ENCODE measurements around the gene PGR.

DNA sequence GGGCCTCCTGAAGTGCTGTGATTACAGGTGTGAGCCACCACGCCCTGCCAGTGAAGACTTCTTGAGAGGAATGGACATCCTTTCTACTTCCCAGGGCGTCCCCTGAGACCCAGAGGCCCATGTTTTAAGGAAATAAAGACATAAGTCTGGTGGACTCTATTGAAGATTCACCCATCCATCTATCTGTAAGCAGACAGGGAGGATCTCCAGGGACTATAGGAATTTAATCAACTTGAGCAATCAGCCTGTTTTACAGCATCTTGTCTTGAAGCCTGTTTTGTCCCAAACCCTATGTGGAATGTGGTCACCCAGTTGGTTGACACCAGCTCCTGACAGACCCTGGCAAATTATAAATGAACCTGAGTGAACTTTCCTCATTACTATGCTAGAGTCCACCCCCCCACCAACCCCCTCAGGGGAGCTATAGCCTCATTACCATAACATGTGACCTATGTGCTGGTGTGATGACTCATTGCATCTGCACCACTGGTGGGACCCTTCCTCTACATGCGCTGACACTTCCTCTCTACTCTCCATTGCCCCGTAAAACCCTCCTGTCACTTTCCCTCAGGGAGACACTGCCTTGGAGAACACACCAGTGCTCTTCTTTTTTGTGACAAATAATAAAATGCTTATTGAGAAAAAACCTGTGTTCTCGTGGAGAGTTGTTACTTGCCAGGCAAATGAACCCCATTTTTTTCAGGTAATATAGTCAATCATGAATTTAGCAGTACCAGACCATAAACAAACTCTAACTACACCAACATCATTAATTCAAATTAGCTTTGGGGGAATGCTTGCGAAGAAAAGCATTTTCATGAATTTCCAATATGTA is 104.9 kb upstream of the SESN3 start:
- PRO-cap: no peak

DNA sequence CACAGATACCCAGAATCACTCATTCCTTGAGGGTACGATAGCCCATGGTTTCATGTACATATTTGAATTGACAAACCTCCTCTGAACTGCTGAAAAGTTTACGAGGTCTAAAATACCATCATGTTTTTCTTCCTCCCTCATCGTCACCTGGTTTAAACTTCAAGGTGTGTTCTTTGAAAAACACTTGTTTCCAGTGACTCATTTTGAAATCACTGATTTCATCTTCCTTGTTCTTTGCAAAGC is 100.8 kb downstream of the FAM76B start:
- PRO-cap: no peak

GRCh38 chr11:95790624-95791412 is 520 bp downstream of the CEP57 start:
- PRO-cap: bidirectional peak, plus-strand start at chr11:95791130, minus-strand start at chr11:95790942

DNA sequence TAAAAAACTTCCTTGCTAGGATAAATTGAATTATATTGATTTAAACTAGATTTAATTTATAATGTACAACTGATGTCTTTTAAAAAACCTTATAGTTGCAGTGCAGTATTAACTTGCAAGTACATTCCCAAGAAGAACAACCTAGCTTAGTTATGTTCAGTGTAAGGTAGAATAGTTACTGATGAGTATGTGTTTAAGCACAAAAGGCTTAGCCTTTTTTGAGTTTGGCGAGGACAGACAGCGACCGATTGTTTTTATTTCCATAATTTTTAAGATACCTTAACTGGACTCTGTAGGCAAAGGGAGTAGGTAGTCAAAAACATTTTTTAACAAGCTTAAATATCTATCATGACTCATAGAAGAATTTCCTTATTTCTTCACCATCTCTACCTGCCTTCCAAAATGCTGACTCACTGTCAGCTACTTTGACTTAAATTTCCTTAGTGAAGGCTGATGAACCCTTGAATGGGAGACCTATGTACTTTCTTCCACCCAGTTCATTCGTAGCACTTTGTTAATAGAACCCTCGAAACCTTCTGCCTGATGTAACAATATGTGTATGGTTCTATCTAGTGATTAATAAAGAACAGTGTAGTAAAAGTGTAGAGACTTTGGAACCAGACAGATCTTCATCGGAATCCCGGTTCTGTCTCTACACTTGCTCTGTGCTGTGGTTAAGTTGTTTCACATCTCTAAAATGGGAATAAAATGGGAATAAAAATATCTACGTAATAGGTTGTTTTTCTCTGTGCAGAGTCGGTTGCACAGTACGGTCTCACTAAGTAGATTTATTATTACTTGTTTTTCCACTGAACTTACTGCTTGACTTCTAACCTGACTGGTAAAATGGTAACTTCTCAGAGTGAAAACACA is 1.1 kb upstream of the MTMR2 start:
- PRO-cap: no peak

DNA sequence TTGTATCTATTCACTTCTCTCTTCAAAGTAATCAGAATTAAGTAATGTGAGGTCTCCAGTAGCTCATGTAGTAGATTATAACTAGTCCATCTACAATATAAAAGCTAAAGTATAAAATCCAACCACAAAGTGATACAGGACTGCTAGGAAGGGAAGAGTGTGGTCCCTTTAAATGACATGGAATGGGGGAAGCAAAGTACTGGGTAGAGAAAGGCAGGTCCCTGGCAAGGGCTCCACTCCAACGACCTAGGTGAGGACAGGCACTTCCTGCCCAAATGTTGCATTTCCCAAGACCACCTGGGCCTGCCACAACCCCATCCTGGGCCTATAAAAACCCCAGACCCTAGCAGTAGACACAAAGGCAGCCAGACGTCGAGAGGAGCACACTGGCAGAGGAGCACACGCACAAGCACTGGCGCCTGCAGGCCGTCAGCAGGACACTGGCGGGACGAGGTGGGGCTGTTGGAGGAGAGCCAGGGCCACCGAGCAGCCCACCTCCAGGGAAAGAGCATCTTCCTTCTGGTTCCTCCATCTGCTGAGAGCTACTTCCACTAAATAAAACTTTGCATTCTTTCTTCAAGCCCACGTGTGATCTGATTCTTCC is 89.5 kb upstream of the MTMR2 start:
- PRO-cap: no peak

DNA sequence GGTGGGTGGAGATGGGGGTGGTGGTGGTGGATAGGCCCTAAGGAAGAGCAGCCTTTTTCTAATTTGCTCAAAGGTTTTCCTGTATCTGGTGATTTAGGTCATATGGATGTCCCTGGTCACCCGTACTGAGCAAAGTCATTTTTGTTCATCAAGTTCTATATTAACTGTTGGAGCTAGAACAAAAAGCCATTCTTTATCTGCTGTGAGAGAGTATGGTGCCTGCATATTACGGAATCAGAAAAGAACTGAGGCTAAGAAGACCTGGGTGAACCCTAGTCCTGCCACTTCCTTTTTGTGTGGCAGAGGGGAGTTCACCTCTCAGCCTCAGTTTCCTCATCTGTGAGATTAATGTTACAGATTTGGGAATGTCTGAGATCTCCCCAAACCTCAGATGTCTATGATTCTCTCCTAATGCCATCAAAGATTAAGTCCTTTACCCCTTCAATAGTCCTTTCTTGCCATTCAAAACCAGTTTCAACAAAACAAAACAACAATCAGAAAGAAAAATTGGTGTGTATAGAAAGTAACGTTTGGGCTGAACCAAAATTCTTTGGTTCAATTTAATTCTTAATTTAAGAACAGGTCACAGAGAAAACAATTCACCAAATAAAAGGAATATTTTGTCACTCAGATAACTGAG is 121.3 kb upstream of the MTMR2 start:
- PRO-cap: no peak

DNA sequence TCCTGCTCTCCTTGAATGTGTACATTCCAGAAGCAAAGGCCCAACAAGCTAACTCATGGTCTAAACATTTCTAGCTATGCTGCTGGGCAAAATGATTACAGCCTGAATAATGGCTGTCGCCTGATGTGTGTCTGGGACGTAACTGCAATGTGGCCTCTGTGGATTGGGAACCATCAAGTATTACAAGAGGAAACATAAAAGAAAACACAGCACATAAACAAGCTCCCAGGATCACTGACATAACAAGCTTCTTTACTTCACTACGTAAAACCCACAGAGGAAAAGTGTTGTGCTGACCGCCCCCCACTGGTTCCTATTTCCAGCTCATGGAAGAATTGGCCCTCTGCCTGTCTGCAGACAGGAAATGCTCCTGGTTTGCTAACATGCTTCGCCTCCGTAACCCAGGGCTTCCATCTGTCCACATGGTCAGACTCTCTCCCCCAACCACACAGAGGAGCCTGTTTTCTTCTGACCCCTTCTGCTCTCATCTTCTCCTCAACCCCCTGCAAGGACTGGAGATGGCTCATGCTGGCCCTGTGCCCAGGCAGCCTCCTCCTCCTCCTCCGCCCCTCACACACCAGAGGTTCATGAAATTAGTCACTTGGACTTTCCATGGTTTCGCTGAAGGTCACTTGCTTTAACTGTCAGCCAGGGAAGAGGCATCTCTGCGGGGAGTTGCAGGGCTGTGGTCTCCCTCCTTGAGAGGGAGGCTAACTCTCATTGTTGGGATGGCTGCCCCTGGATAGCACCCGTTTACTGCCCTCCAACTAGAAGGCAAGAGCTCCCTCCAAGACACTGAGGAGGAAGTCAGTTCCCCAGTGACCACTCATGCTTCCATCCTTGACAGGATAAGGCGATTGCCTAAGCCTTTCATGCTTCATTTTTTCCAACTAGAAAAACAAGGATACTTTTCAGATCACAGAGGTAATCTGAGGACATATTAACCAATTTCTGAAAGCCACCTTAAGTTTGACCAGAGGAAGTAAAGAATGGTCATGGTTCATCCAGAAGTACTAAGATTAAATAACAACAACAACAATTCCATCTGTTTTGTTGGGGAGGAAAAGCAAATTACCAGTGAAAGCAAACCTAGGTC is 186.9 kb downstream of the MAML2 start:
- PRO-cap: no peak

DNA sequence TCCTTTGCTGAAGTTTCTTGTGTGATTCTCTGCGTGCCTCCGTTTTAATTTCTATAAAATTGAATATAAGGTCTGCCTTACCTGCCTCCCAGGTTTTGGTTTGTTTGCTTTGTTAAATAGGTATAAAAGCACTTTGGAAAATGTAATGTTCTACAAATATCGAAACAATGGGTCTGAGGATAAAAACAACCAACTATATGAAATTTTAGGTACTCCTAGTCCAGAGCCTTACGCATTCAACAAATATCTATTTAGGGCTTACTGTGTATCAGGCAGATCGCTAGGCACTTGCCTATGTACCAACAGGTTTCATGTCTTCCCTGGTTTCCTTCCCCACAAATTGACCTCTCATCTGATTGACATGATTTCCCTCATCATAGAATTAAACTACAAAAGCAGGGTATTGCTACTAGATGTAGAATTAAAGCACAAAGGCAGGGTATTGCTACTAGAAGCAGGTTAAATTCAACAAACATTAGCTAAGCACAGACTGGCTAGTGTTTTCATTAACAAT is 160.8 kb downstream of the MAML2 start:
- PRO-cap: no peak

DNA sequence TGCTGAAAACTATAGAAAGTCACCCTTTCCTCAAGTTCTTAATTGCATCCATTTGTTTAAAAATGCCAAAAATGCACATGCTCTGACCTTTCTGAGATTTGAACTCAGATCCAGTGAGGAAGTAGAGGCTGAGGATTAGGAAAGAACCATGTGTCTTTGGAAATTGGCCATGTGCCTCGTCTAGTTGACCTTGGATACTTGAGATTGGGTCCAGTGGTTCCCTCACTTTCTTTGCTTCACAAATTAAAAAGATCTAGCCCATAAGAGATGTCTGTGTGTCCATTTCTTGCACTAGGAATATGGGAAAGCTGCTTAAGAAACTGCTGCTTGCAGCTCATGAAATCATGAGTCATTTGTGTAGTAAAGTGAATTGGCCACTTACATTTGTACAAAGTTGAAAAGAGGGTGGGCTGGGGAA is 128.2 kb downstream of the MAML2 start:
- PRO-cap: no peak

- PRO-cap: no peak
Observed at GRCh38 chr11:96229591-96230022, 113.4 kb downstream of the MAML2 start.

- PRO-cap: no peak
Observed at GRCh38 chr11:96299327-96299930, 43.6 kb downstream of the MAML2 start.

DNA sequence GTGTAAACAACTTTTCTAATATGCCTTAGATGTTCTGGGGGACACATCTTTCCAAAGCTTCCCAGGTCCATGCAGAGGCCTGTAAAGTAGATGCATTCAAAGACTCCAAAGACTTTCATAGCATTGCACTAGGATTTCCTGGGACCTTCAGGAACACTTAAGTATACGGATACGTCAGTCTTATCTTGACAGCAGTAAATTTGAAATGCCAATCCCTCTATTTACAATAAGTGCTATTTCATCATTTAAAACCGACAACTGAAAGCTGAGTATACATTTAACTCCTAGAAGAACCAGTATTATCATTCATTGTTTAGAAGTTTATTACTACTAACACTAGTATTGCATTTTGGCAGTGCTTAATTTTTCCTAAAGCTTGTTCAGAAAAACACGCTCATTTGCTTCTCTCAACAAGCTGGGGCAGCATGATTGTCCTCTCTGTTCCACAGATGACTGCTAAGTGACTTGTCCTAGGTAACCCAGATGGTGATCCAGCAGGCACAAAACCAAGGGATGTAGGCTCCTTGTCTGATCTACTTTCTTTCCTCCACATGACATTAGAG is 5.5 kb downstream of the MAML2 start:
- PRO-cap: no peak

DNA sequence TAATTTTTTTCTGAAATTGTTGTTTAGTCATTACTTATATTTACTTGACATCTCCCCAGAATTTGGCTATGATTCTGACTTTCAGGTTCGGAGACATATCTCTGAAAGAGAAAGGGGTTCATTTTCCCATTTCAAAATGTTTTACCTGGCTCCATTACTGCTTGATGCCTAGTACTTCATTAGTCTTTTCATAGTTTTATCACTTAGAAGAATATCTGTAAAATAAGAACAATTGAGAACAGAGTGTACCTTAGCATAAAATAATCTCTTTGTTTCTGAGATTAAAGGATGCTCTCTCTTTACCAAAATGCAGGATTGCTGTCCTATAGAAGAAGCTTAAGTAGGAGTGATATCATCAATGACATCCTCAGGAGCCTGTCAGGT is 943.8 kb downstream of the JRKL start:
- PRO-cap: no peak

- PRO-cap: no peak
Observed at GRCh38 chr11:99069926-99070305, 49.2 kb downstream of the CNTN5 start.

- PRO-cap: no peak
Observed at GRCh38 chr11:100688188-100688547, 1.1 kb downstream of the ARHGAP42 start.

DNA sequence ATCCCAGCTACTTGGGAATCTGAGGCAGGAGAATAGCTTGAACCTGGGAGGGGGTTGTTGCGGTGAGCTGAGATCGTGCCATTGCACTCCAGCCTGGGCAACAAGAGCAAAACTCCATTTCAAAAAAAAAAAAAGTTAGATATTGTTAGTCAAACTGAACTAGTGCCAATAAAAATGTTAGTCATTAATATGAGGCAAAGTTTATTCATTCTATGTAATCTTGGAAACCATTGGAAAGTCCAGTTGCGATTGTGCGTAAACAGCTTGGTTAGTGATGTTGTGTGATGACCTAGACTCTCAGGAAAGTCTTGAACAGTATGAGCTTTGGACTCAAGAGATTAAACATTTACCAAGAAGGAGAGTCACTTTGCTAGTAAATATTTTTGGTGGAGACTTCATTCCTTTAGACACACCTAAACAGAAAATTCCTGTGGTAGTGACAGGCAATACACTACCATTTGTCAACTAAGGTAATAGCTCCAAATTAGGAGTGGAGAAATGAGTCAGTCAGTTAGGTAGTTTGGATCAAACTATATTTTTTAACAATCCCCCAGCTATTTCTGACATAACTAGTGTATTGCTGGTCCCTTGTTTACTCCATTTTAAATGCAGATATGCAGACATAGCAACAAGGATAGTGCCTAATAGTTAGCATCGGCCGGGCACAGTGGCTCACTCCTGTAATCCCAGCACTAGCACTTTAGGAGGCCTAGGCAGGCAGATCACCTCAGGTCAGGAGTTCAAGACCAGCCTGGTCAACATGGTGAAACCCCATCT is 89.1 kb downstream of the ARHGAP42 start:
- PRO-cap: no peak

GRCh38 chr11:100831819-100832087 is 144.7 kb downstream of the ARHGAP42 start:
- PRO-cap: no peak

- PRO-cap: unidirectional peak, minus-strand start at chr11:101129813
Observed at GRCh38 chr11:101128777-101130181, at the start of gene PGR. TSS of gene PGR (minus strand) at chr11:101129813.

DNA sequence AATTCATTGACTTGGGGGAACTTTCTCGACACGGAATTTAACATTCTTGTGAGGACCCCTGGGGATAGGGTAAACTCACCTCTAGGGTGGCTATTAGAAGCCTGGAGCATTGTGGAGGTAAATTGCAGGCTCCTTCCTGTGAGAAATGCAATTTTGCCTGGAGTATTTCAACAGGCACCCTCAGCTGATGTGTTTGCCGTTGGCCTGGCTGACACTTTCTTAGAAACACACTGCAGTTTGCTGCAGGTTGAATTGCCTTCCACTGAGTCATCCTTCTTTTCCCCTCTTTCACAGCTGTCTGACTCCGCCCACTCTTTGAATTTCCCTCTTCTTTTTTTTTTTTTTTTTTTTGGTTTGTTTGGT is 152.8 kb downstream of the TRPC6 start:
- PRO-cap: no peak

DNA sequence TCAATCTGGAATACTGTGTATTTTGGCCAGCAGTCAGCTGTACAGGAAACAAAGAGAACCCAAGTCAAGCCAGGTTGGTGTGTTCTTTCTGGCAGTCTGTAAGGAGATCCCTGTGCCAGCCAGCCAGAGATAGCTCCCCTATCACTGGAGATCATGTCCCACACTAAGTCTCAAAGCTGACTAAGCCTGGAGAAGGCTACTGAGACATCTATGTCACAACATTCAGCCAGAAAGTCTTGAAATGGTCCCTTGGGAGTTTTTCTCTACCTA is 142.0 kb downstream of the TRPC6 start:
- PRO-cap: no peak